ENCODE measurements around a stretch of chr11.

GRCh38 chr11:128895451-128896059, 4.4 kb downstream of the KCNJ5 start:
- PRO-cap: no peak
- RAMPAGE, long total RNA, 4 experiments: no peak in any of the 4 experiments

GRCh38 chr11:128903630-128904219, 12.6 kb downstream of the KCNJ5 start:
- PRO-cap: bidirectional peak, plus-strand start at chr11:128903922, minus-strand start at chr11:128903825
- RAMPAGE, long total RNA, 4 experiments: no peak in any of the 4 experiments

GRCh38 chr11:129013921-129014728, 71.5 kb upstream of the TP53AIP1 start:
- PRO-cap: no peak
- RAMPAGE, long total RNA, 4 experiments: no peak in any of the 4 experiments

DNA sequence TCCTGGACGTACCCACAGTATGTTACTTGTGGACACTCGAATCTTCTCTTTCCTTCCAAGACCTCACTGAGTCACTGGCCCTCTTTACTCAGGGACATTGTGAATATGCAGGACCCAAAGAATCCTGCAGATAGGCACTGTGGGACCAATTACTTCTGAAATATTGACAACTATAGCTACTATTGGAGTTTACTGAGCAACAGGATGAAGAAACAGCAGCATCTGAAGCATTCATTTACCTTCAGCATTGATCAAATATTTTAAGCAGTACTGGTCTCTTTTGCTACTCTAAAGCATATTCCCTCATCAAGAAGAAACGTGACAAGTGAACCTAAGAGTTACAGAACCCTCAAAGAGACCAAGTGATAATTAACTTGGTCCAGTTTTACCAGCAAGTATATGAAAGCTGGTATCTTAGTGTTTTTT, 29.8 kb upstream of the ARHGAP32 start:
- PRO-cap: no peak
- RAMPAGE, long total RNA, 4 experiments: no peak in any of the 4 experiments

DNA sequence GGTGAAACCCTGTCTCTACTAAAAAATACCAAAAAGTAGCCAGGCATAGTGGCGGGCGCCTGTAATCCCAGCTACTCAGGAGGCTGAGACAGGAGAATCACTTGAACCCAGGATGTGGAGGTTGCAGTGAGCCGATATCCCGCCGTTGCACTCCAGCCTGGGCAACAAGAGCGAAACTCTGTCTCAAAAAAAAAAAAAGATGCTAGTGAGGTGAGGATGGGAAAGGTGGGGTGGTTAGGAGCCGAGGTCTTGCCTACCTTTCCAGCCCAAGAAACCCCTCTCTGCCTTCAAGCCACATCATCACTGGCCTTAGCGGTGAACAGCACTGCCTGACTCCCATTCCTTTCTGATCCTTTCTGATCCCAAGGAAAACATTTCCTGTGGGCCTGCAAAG, 64.0 kb upstream of the BARX2 start:
- PRO-cap: no peak
- RAMPAGE, long total RNA, 4 experiments: no peak in any of the 4 experiments

DNA sequence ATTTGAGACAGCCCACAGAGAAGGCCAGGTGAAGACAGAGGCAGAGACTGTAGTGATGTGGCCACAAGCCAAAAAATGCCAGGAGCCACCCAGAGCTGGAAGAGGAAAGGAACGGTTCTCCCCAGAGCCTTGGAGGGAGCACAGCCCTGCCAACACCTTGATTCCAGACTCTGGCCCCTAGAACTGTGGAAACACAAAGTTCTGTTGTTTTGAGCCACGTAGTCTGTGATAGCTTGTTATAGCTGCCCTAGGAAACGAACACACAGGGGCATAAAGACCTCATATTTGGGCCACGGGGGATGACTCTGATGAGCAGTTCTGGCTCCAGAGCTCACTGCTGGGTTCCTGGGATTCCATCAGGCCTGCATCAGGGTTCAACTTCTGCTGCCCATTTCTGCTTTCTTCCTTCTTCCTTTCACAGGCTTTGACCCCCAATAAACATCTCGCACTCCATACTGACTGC, 167.5 kb downstream of the BARX2 start:
- PRO-cap: no peak
- RAMPAGE, long total RNA, 4 experiments: no peak in any of the 4 experiments

DNA sequence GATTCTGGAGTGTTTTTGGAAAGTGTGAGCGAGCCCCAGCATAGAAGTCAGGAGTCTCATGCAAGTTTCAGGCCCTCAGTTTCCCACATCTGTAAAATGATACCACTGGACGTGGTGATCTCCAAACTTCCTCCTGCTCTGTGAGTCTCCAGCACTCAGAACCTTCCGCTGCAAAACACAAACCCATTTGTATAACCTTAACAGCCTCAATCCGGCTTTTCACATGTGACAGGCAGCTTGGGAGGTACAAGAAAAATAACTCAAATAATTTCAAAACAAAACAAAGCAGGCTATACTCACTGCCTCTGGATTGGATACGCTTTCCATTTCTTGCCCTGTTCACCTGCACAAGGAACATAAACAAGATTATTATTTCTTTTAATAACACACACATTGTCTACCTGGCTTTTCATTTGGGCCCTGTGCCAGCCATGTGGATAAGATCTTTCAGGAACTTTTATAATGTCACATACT, 217.2 kb downstream of the BARX2 start:
- PRO-cap: no peak
- RAMPAGE, long total RNA, 4 experiments: no peak in any of the 4 experiments

- PRO-cap: no peak
- RAMPAGE, long total RNA, 4 experiments: no peak in any of the 4 experiments
Observed at GRCh38 chr11:129803388-129803961, 12.2 kb upstream of the TMEM45B start.

DNA sequence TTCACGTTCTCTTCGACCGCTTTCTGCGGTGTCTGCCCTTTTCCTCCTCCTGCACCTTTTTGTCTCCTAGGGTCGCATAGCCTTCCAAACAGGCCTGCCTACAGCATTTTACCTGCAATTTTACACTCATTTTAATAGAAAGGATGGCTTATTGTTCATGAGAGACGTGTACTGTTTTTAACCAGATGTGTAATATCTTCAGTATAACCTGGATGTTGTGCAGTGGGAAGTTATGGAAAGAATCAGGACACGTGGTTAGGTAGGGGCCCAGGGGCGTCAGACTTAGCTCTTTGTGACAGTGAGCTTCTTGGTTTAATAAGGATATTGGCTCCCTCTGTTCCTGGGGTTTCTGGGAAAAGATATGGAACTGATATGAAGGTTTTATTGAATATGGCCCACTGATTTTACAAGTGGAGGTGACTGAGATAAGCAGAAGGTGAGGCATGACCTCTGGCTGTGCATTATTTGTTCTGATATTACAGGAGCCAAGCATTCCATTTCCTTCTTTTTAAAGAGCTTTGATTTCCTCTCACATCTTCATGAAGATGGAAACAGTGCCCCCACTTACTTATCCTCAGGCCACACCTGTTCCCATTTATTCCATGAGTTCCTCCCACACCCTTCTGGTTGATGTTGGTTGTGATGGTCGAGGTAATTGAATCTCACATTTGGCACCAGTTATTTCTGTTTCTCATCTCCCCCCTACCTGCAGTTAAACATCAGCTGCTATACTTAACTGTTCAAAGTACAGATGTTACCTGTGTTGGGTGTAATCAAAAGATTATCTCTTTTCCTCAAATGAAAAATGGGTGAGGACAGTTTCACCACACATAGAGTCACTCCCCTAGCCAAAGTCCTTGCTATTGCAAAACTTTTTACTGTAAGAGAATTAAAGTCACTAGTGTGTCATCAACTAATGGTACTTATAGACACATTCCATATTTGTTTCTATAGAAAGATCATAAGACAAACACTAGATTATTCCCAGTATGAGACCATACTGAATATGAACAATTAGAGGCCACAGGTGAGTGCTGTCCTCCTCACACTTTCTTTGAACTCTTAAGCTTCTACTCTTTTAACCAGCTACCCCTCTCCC, 1.8 kb downstream of the TMEM45B start:
- PRO-cap: no peak
- RAMPAGE, long total RNA, 4 experiments: no peak in any of the 4 experiments

- PRO-cap: no peak
- RAMPAGE, long total RNA, 4 experiments: no peak in any of the 4 experiments
Observed at GRCh38 chr11:129910306-129910759, 15.0 kb upstream of the NFRKB start.

DNA sequence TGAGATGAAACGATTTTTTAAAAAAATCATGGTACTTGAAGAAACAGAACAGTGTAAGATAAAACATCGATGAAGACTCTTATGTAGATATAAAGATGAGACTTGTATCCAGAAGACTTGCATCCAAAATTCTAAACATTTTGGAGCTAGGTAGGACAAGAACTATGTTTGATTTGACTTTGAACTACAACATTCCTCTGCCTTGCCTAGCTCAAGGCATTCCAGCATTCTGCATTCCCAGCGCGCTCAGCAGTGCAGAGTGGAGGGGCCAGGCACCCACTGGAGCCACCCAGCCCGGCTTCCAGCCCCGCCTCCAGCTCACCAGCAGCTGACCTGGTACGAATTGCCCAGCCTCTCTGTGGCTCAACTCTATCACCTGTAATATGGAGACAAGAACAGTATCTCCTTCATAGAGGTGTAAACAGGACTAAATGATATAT, 28.9 kb downstream of the PRDM10 start:
- PRO-cap: no peak
- RAMPAGE, long total RNA, 4 experiments: no peak in any of the 4 experiments

GRCh38 chr11:130042044-130042580, 27.6 kb upstream of the APLP2 start:
- PRO-cap: unidirectional peak, plus-strand start at chr11:130042287
- RAMPAGE, long total RNA, 4 experiments: no peak in any of the 4 experiments

- PRO-cap: no peak
- RAMPAGE, long total RNA, 4 experiments: no peak in any of the 4 experiments
Observed at GRCh38 chr11:130076590-130077289, 7.0 kb downstream of the APLP2 start.

DNA sequence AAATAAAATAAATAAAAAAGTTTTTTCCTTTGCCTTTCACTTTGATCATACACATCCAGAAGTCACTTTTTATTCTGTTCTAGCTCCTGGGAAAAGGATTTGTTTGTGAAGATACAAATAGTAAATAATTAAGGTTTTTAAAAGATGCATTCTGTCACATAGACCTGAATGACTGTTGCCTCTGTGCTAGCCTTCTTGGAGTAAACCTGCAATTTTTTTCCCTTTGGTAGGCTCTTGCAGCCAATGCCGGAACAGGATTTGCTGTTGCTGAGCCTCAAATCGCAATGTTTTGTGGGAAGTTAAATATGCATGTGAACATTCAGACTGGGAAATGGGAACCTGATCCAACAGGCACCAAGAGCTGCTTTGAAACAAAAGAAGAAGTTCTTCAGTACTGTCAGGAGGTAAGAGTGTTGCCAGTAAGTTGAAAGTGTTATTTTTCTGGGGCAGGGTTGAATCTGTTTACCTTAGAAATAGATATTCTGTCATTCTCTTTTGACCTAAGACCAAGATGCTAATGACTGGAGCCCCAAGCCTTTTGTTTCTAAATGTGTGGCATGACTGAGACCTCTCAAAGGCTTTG, 39.6 kb downstream of the APLP2 start:
- PRO-cap: no peak
- RAMPAGE, long total RNA, 4 experiments: no peak in any of the 4 experiments

DNA sequence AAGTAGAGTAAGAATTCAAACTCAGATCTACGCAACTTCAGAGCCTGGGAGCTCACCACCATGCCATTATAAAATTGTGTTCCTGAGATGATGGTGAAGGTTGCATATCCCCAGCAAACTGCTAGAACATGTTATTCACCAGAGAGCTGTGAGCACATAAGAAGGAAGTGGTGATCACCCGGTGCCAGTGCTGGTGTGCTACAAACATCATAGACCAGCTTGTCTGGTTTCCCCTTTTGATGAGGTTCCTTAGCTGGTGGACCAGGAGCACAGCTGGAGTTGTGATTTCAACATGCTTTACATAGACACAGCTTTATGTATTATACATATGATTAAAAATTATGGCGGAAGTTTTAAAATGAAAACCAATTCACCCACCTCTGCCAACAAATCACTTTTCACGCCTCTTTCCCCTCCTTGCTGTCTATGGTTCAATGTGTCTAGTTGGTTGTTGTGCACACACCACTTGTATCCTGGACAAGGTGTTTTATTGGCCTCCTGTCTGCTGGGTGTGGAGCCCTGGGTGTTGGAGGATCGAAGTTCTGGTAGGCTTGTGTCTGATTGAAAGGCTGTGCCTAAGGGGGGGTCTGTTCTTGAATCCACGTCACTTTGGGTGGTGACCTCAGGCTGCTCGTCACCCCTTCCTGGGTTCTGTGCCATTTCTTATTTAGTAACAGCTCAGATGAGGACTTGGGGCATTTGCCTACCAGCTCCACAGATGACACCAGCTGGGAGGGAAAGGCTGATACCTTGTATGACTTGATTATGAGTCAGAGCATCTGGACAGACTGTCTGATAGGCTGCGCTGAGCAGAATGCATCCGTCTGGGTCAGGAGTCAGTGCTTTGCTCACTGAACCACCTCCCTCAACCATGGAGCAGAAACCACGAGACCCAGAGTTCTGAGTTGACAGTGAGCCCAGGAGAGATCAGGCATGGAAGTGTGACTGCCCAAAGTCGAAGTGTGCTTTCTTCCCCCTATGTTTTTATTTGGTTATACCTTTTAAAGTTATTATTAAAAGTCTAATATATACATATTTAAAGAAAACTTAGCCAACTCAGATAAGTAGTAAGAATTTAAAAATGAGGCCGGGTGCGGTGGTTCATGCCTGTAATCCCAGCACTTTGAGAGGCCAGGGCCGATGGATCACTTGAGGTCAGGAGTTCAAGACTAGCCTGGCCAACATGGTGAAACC, 6.7 kb downstream of the ST14 start:
- PRO-cap: no peak
- RAMPAGE, long total RNA, 4 experiments: no peak in any of the 4 experiments

GRCh38 chr11:130179259-130179847, 19.8 kb downstream of the ST14 start:
- PRO-cap: no peak
- RAMPAGE, long total RNA, 4 experiments: no peak in any of the 4 experiments

DNA sequence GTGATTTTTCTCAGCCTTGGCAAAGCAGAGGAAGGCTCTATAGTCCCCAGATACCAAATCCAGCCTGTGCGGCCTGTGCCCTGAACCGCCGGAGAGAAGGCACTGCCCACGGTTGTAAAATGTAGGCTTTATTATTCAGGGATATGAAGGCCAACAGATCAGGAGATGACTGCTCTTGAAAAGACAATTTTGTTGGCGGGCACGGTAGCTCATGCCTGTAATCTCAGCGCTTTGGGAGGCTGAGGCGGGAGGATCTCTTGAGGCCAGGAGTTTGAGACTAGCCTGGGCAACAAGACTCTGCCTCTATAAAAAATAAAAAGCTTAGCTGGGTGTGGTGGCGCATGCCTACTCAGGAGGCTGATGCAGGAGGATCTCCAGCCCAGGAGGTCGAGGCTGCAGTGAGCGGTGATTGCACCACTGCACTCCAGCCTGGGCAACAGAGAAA, 31.3 kb downstream of the ST14 start:
- PRO-cap: no peak
- RAMPAGE, long total RNA, 4 experiments: no peak in any of the 4 experiments

- PRO-cap: bidirectional peak, plus-strand start at chr11:130403476, minus-strand start at chr11:130403357
- RAMPAGE, long total RNA, 4 experiments: no peak in any of the 4 experiments
Observed at GRCh38 chr11:130403106-130403917, 25.1 kb downstream of the ADAMTS8 start.

GRCh38 chr11:130420784-130421392, 7.5 kb downstream of the ADAMTS8 start:
- PRO-cap: no peak
- RAMPAGE, long total RNA, 4 experiments: no peak in any of the 4 experiments

- PRO-cap: bidirectional peak, plus-strand start at chr11:130609341, minus-strand start at chr11:130609105
- RAMPAGE, long total RNA, 4 experiments: no peak in any of the 4 experiments
Observed at GRCh38 chr11:130608810-130609479, 160.5 kb downstream of the ADAMTS15 start.